Peritoneum (tissue), 1 donor: ENCODE measurements around the genes NCS1 and PRDM12.

DNA sequence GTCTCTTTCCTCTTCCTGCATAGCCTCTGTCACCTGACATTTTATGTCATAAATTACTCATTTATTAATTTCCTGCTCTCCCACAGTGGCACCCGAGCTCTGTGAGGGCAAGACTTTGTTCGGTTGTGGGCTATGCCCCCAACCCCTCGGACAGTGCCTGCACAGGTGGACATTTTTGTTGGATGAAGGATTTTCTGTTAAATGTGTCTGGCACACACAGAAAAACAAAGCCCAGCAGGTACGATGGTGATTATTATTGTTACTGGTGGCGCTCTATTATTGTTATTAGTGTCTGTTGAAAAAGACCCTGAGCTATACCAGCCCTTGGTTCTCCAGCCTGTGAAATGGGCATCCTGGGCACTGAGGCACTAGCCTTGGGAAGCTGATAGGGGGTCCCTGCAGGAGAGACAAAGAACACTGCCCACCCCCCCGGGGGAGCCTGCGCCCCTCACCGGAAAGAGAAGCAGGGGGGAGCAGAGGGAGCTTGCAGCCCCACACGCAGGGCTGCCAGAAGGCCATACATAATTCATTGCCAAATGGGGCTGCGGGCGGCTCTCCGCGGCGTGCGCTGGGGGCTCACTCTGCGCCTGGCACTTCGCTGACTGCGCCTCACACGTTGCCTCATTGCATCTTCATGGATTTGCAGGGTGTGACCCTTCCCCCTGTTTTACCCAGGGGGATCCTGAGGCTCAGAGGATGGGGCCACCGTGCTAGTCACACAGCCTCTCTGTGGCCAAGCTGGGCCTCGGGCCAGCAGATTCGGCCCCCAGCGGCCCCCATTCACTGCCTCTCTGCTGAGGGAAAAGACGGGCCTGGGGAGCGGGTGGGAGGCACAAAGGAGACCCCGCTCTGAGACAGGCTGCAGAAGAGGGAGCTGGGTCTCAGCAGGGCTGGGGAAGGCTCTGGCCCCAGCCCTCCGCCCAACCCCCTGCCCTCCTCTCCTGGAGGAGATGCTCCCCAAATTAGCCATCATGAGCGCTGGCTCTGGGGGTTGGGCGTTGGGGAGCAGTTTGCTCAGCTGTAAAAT, 115.8 kb downstream of the C9orf50 start:
- PRO-cap: unidirectional peak, plus-strand start at position 457 of the sequence

DNA sequence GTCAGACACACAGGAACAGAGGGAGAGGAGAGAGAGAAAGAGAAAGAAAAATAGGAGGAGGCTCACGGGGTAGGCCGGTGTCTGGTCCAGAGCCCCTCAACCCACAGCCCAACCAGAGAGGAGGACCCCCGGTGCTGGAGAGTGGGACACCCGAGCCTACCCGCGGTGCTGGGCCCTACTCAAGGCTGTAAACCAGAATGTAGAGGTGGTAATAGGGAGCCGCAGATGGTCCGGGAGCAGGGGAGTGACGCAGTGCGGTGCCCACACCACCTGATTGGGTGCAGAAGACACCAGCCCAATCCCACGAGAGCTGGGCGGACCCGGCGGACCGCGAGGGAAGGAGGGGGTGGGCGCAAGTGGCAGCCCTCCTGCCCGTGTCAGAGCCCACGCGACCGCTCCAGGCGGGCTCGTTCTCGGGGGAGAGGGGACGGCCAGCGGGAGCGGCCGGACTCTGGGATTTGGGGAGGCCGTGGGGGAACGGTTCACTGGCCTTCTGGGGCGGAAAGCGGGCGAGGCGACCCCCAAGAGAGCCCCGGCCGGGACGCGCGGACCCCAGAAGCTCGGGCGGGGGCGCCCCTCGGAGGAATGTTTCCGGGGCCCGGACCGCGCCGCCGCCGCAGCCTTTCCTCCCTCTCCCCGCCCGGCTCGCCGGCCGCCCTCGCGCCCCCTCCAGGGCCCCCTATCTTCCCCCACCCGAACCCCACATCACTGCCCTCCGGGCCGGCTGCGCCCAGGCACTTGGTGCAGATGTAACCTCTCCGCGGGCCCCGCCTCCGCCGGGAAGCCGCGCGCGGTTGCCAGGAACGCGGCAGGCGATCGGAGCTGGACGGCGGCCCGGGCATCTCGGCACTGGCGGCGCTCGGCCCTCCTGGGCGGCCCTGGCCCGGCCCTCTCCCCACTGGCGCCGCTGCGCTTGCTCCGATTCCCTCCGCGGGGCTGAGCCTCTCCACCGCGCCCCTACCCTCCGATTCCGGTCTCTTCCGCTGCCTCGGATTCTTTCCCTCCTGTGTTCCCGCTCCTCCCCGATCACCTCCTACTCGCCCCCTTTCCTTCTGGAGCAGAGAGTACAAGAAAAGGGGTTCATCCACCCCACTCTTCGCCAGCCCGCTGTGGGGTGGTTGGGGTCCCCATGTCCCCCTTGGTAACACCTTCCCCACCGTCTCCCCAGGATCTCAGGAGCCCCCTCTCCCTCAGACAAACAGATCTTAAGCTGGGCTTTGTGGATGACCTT, 70.9 kb downstream of the C9orf50 start:
- PRO-cap: no peak

- PRO-cap: no peak
Observed at GRCh38 chr9:129557085-129557909, 63.6 kb downstream of the C9orf50 start.

DNA sequence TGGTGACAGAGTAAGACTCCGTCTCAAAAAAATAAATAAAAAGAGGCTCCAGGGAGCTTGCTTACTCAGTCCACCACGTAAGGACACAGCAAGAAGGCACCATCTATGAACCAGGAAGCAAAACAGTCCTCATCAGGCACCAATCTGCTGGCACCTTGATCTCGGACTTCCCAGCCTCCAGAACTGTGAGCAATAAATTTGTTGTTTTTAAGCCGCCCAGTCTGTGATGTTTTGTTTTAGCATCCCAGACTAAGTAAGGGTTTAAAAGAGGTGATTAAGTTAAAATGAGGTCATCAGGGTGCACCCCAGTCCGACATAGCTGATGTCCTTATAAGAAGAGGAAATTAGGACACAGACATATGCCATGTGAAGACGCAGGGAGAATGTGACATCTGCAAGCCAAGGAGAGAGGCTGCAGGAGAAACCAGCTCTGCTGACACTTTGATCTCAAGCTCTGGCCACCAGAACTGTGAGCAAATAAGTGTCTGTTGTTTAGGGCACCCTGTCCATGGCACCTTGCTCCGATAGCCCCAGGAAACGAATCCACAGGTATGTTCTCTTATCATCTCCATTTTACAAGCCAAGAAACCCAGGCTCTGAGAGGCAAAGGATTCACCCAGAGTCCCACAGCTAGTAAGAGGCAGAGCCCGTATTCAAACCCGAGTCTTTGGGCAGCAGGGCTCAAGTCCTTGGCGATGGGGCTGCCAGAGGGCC, 45.7 kb downstream of the C9orf50 start:
- PRO-cap: no peak

DNA sequence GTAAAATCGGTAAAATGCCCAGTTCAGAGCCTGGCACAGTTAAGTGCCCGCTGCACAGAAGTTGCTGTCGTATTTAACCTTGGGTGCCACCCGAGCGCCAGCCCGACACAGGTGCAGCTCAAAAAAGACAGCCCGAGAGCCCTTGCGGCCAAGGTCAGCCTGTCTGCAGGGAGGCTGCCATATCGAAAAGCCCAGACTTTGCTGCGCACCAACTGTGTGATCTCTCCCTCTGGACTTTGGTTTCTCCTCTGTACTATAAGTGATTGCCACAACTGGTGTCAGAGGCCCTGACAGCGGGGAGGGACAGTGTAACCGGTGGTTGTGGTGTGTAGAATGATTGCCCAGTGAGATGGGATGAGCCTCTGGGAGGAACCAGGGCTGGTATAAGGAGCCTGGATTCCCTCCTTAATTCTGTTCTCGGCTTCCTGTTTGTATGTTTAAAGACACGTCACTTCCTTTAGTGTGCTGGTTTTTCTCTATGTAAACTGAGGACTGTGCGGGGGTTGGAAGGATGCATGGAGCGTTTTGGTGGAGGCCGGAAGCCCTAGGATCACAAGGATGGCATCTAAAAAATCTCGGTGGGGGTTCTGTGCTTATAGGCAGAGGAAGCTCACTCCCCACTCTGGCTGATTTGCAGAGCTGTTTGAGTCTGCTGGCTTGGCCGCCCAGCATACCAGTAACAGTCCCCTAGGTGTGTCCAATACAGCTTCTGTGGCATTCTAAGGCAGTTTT, 865 bp downstream of the NTMT1 start:
- PRO-cap: no peak

- PRO-cap: no peak
Observed at GRCh38 chr9:129631329-129632304, 5.7 kb downstream of the NTMT1 start.

DNA sequence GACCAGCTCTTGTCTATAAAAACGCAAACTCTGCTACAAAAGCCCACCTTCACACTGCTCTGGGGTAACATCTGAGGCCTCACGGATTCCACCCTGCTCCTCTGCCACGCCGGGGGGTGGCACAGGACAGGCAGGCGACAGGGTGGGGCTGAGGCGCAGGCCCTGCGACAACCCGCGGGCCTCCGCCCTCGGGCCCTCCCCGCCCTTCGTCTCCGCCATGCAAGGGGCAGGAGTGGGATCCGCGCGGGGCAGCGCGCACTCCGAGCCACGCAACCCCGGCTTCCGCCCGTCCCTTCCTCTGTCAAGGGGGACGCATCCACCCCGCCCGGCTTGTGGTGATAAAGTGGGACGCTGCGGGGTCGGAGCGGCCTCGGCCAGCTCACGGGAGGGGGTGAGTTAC, 464 bp downstream of the ASB6 start:
- PRO-cap: no peak

DNA sequence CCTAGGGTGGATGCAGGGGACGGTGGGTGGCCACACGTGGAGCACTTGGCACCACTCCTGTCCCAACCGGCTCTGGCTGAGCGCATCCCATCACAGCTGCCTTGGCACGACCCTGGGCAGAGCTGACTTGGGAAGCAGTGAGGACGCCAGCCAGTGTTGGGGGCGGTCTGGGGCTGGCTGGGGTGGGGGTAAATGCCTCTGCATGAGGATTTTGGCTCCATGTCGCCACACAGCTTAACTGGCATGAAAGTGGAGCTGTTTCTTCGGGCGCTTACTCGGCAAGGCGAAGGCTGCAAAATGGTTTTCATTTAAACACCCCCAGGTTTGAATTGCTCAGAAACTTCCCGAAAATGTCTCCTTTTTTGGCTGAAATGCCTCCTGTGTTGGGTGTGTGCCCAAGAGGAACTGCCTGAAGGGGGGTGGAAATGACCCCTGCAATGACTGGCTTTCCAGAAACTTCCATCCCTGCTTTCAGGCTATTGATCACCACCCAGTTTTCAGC, 38.3 kb downstream of the PTGES start:
- PRO-cap: no peak

- PRO-cap: no peak
Observed at GRCh38 chr9:129762098-129762375, 9.2 kb upstream of the PTGES start.

GRCh38 chr9:129895255-129896020, 60.2 kb downstream of the USP20 start:
- PRO-cap: no peak

DNA sequence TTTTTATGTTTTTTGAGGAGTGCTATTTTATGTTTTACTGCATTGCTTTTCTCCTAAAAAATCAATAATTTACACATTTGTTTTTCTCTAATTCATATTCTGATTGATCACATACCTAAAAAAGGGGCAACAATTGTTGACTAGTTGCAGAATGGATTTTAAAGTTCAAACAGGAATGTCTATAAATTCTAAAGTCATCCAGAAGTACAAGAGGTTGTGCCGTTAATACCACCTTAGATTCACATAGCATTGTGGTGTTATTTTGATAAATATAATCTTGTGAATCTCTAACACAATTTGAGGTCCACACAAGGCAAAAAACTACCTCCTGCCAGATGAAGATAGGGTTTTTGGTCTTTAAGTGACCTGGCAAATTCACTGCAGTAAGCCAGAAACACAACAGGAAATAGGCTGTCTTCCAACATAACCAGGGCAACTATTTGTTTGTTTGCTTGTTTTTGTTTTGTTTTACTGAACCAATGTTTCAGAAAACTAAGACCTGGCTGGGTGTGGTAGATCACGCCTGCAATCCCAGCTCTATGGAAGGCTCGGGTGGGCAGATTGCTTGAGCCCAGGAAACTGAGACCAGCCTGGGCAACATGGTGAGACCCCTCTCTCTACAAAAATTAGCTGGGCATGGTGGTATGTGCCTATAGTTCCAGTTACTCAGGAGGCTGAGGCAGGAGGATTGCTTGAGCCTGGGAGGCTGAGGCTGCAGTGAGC, 95.4 kb downstream of the USP20 start:
- PRO-cap: no peak

GRCh38 chr9:130128217-130128622, 44.0 kb upstream of the NCS1 start:
- PRO-cap: no peak

DNA sequence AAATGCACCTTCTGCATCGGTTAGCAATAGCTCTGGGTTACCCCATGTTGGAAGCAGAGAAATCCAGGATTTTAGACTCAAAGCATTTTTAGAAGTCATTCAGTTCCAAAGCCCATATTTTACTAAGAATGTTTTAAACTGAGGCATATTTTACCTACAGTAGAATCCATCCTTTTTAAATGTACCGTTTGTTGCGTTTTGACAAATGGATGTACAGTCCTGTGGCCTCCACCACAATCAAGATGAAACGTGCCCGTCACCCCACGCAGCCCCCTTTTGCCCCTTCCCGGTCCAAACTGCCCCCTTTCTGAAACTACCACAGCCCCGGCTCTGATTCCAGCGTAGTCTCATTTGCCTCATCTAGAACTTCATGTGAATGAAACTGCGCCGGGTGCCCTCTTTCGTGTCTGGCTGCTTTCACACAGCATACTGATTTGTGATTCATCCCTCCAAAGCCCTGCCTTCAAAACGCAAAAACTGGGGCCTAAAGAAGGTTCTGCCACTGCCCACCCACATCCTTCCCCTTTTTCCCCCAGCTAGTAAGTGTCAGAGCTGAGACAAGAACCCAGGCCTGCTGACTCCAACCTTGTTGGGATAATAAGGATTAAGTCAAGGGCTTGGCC, 31.6 kb upstream of the NCS1 start:
- PRO-cap: no peak

GRCh38 chr9:130171856-130173033, at the start of gene NCS1:
Gene NCS1 (plus strand): TSS chr9:130172404.
- PRO-cap: no peak

- PRO-cap: no peak
Observed at GRCh38 chr9:130242520-130243510, 22.7 kb upstream of the HMCN2 start.

DNA sequence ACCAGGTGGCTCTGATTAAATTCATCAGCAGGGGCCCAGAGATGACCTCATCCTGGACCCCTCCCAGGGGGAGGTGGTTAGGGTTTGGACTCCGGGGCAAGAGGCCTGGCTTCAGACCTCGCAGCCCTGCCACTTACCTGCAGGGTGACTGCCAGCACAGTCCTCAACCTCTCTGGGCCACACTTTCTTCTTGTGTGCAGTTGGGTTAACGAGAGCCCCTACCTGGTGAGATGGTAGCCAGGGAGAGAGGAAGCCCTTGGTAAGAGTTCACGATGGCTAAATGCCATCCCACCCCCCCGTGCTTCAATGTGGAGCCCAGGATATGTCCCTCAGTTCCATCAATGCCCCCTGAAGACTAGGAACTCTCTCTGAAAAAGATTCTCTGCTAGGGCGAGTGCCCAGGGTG, 23.8 kb downstream of the HMCN2 start:
- PRO-cap: no peak

DNA sequence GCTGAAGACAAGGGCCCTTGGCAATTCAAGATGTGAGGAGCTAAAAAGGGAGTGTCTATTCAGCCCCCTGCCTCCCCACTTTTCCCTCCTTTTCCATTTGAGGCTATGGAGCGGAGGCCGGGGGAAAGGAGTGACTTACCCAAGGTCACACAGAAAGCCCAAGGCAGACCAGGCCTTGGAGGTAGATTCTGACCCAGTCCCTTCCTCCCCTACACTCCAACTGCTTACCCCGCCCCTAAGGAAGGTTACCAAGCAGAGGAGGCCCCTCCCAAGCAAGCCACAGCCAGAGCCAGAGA, 6.5 kb upstream of the ASS1 start:
- PRO-cap: no peak

DNA sequence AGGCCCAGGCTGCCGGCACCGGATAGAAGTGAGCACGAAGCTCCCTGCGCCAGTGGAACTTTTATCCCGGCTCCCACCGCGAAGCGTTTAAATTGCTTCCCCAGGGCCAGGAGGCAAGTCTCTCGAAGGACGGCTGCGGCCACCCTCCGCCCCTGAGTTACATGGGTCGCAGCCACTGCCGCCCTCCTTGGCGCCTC, 398 bp upstream of the ASS1 start:
- PRO-cap: no peak

GRCh38 chr9:130466780-130467163, 22.0 kb downstream of the ASS1 start:
- PRO-cap: no peak

- PRO-cap: no peak
Observed at GRCh38 chr9:130664341-130664670, at the start of gene PRDM12. Gene PRDM12 (plus strand): TSS chr9:130664594.